ENCODE data around the gene RAB7A.

DNA sequence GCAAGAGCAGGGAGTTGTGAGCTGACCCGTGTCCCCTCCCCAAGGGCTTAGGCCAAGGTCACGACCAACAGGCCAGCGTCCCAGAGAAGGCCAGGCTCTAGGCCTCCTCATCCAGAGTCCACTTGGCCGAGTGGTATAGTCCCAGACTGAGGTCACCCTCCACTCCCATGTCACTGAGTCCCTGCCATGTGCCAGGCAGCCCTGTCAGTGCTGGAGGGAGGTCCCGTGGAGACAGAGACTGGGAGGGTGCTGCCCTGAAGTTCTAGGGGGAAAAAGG lies 44.0 kb downstream of the TPRA1 start:
- PRO-cap = unidirectional peak, plus-strand start at position 207 of the sequence

GRCh38 chr3:127629487-127630231 lies 674 bp downstream of the PODXL2 start:
- PRO-cap = no peak

- PRO-cap = no peak
Measured at GRCh38 chr3:127685929-127686946, 13.5 kb downstream of the ABTB1 start.

DNA sequence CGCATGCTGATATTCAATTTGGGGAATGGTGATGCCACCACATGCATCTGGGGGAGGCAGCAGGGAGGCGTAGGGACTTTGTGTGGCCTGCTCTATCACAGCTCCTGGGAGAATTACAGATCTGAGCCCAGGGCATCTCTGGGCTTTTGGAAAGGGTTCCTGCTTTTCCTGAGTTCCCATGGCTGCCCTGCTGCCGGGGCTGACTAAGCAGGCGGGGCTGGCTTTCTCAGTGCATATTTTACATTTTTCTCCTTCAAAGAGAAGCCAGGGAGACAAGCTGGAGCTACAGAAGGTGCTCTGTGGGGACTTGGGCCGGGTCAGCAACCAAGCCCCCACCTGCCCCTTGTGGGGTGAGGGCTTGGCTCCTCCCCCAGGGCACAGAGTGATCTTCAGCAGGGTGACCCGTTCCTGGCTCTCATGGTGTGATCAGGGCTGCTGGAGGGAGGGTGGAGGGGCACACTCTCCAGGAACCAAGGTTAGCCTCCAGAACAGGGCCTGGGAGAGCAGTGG lies 17.3 kb downstream of the ABTB1 start:
- PRO-cap = no peak

GRCh38 chr3:127734296-127735524 lies 62.0 kb downstream of the ABTB1 start:
- PRO-cap = no peak

GRCh38 chr3:127766974-127767810 lies 55.1 kb downstream of the MGLL start:
- PRO-cap = no peak

GRCh38 chr3:127786797-127788074 lies 35.1 kb downstream of the MGLL start:
- PRO-cap = no peak

DNA sequence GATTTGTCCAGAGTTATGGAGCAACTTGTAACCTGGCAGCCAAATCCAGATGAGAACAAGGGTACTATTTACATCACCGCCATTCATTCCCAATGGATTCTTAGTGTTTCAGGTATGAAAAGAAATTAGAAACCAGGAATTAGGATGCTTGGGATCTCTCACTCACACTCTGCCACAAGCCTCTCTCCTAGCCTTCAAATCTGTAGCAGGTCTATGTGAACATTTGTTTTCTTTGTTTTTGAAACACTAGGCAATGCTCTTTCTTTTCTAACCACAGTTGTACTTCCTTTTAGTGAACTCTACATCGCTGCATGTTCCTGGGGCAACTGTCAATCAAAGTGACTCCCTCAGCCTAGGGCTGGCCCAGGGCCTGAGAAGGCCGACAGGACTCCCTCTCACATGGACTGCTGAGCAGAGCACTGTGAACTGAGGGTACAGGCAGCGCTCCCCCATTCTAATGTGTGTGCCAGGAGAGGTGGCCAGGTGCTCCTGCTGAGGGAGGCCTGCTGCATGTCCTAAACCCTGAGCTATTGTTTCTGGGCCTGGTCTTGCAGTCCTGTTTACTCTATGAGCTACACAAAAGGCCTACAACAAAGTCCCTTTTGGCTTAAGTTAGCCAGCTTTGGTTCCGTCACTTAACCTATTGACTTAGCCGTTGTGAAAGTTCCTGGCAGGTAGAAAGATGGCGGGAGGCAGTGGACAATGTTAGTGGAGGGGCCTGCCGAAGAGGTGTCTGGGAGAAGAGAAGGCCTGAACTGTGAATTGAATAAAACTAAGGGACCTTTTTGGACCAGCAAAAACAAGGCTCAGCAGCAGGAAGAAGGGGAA lies 14.2 kb upstream of the MGLL start:
- PRO-cap = no peak

- PRO-cap = unidirectional peak, plus-strand start at chr3:127911735
Measured at GRCh38 chr3:127911367-127912051, 3.5 kb upstream of the KBTBD12 start.

DNA sequence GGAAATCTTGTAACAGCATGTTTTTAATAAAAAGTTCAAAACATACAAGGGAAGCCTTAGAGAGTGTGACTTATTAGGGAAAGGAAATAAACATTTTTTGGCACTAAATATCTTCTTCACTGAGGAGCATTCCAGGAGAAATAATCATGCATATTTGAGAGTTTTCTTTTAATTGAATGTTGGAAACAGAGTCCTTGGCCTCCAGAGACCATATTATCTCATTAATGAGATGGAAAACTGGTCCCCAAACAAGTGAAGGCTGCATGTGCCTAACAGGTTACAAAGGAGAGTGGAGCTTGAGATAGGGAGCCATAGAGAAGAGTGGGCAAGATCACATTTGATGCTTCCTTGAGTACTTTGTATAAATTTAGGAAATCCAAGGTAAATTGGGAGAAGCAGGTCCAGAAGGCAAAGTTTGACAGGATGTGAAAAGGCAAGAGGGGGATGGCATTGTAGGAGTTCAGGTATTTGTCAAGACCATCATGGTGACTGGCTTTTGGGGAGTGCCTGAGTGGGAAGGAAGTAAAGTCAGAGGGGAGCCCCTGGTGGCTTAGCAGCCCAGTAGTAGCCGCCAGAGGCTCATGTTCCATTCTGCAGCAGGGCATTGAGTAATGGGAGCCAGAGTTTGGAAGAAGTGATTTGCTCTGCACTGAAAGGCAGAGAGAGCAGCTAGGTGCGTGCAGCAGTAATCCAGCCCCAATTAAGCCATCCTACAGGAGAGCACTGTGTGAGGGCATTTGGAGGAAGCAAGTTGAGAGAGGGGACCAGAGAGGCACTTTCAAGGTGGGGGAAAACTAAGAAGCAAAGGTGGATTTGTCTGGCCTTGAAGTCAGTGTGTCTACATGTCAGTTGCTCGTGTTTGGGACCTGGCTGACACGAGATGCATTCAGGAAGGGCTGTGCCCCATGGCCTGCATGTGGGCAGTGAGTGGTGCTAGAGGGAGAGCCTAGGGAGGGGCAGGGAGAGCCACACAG lies 9.4 kb downstream of the SEC61A1 start:
- PRO-cap = no peak

DNA sequence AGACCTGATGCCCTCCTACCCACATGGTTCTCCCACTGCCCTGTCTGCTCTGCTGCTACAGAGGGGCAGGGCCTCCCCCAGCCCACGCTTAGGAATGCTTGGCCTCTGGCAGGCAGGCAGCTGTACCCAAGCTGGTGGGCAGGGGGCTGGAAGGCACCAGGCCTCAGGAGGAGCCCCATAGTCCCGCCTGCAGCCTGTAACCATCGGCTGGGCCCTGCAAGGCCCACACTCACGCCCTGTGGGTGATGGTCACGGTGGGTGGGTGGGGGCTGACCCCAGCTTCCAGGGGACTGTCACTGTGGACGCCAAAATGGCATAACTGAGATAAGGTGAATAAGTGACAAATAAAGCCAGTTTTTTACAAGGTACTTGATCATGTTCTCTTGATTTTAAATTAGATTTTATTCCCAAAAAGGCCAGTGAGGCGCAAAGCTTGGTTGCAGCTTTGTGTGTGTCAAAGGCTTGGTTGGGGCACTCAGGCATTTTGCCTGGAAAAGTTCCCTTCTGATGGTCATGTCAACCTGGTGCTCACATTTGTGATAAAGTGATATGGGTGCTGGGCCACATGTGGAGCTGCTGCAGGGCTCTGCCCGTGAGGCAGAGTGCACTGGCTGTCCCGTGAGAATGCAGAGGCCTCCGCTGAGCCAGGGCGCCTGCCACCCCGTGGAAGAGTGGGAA lies 19.2 kb downstream of the SEC61A1 start:
- PRO-cap = no peak

DNA sequence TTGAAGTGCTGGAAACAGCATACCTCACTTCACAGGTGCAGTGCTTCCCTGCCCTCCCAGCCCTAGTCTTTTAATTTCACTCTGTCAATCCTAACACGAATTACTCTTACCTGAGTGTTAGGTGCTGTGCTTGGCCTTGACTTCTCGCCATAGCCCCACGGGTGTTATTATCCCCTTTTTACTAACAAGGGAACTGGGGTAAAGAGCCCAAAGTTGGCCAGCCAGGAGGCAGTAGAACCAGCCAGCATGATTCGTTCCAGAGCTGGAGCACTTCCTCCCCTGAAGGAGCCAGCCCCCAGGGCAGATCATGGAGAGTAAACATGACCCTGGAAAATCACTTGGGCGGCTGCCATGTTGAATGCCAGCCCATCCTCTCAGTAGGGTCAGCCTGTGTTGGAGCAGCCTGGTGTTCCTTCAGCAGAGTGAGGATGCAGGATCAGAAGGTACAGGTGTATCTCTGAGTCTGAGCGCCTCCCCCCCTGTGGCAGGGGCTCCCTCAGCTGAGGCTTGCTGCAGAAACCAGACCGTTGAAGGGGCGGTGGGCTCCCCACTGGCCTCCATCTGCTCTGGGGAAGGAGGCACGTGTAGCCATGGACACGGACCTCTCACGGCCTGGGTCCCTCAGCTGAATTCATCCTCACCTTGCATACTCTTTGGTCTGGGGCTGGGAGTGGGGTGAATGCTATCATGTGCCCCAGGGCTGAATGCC lies 143.1 kb downstream of the DNAJB8 start:
- PRO-cap = no peak

DNA sequence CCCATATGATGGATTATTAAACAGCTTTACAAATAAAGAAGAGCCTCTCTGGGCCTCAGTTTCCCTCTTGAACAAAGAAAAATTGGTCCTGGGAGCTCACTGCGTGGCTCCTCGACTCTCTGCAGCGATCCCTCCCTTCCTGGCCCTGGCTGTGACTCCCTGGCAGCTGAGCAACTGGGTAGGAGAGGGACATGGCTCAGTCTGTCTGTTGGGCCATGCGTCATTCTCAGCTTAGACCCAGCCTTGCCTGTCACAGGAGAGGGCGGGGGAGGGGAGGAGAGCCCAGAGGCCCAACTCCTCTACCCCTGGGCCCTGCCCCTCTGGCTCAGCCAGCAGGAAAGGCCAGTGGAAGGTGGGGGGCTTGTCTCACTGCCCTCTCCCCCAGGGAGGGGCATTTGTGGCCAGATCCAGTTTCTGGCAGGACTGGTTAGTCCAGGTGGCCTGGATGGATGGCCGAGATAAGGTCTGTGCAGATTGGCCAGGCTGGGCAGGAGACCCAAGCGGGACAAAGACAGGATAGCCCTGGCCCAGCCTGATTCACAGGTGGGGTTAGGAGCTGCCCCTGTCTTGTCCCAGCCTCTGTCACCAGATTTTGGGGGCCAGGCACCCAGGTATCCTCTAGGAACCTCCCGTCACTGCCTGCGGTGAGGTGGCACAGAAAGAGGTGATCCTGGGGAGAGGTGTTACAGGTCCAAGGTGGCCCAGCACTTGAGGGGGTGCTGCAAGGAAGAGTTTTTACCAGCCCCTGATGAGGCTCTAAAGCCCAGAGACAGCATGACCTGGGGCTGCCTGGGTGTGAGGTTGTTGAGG lies 31.5 kb downstream of the DNAJB8 start:
- PRO-cap = no peak

- PRO-cap = no peak
Measured at GRCh38 chr3:128479729-128480006, 13.0 kb upstream of the DNAJB8 start.

GRCh38 chr3:128486419-128487595 lies 6.2 kb downstream of the GATA2 start:
- PRO-cap = no peak

DNA sequence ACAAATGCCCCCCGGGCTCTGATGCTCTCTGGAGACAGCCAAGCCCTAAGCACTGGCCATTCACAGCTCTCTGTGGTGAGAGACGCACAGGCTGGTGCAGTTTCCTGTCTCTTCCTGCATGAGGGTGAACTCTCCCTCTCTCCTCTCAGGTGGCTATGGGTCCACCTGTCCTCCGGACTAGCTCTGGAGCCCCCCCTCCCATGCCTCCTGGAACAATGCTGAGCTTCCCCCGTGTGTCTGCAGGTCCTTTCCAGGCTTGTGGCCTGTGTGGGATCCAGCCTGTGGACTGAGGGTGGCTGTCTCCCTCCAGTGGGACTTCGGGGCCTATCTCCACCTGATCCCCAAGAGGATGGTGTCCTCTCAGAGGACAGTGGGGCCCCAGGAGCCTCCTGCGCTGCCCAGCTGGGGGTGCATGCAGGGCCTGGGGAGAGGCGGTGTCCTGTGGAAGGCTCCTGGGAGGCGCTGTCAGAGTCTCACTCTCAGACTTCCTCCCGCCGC lies 30.3 kb upstream of the GATA2 start:
- PRO-cap = no peak

DNA sequence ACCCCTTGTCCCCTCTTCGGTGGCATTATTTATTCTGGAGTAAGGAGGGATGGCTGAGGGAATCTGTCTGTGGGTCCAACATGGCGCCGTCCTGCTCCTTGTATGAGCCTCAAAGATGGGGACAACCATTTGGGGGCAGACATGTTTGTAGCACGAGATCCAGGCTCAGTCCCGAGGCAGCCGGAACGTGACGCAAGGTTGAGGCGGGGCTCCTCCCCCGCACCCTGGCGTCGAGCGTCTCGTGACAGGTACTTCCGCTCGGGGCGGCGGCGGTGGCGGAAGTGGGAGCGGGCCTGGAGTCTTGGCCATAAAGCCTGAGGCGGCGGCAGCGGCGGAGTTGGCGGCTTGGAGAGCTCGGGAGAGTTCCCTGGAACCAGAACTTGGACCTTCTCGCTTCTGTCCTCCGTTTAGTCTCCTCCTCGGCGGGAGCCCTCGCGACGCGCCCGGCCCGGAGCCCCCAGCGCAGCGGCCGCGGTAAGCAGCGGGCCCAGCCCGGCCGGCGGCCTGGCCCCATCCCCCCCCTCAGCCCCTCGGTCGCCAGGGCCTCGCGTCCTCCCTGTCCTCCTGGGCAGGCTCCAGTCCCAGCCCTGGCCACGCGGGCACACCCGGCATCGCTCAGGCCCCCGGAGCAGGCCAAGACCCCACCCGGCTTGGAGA lies at the start of gene RAB7A:
Gene RAB7A, plus strand, starts transcription at position 298 of the 657 bp plus-strand sequence.
- PRO-cap = bidirectional peak, plus-strand start at position 251 of the sequence, minus-strand start at position 104 of the sequence

- PRO-cap = no peak
Measured at GRCh38 chr3:128812975-128814243, 66.0 kb upstream of the ACAD9 start.

DNA sequence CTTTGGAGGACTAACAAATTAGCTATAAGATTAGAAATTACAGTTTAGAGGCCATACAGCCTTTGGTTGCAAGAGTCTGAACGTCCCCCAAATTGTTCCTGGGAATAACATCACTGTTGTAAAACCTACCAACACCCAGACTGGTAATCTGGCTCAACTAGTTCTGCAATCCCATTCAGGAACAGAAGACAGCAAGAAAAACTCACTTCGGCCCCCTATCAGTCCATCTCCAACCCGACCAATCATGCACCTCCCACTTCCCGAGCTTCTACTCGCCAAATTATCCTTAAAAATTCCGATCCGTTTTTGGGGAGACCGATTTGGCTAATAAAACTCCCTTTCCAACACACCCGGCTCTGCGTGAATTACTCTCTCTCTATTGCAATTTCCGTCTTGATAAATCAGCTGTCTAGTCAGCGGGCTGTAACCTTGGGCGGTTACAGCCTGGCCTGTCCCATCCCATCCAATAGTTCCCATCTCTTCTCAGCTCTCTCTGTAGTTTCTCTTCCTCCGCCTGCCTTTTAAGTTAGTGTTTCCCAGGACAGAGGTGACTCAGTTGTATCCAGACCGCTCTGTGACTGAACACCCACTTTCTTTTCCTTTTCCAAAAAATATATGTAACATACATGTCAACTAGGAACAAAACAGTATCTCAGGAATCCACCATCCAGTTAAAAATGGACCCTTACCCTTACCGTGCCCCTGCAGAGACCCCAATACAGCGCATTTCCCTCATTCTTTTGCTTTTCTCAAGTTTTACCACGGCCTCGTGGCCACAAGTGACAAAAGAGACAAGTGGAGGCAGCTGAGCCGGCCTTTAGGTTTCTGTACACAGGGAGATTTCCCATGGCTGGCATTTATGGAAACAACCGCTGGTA lies 740 bp upstream of the ACAD9 start:
- PRO-cap = unidirectional peak, plus-strand start at position 550 of the sequence

GRCh38 chr3:129106084-129107094 lies 15.2 kb downstream of the RAB43 start:
- PRO-cap = no peak